Skin of body (tissue), 2 donors: ENCODE measurements around a stretch of chr1.

- RAMPAGE, long total RNA: no peak
Observed at GRCh38 chr1:162632665-162633078, 408 bp downstream of the DDR2 start.

DNA sequence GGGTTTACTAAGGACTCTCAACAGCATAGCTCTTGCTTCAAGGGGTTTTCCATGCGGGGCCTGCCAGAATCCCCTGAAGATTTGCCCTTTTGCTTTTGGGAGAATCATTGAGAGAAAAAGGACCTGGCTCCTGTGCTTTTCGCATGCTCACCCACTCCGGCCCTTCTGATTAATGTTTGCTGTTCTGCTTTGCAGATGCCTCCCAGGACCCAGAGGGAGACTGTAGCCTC is 72.5 kb downstream of the DDR2 start:
- RAMPAGE, long total RNA: no peak

GRCh38 chr1:164321187-164321726 is 237.7 kb upstream of the PBX1 start:
- RAMPAGE, long total RNA: no peak

DNA sequence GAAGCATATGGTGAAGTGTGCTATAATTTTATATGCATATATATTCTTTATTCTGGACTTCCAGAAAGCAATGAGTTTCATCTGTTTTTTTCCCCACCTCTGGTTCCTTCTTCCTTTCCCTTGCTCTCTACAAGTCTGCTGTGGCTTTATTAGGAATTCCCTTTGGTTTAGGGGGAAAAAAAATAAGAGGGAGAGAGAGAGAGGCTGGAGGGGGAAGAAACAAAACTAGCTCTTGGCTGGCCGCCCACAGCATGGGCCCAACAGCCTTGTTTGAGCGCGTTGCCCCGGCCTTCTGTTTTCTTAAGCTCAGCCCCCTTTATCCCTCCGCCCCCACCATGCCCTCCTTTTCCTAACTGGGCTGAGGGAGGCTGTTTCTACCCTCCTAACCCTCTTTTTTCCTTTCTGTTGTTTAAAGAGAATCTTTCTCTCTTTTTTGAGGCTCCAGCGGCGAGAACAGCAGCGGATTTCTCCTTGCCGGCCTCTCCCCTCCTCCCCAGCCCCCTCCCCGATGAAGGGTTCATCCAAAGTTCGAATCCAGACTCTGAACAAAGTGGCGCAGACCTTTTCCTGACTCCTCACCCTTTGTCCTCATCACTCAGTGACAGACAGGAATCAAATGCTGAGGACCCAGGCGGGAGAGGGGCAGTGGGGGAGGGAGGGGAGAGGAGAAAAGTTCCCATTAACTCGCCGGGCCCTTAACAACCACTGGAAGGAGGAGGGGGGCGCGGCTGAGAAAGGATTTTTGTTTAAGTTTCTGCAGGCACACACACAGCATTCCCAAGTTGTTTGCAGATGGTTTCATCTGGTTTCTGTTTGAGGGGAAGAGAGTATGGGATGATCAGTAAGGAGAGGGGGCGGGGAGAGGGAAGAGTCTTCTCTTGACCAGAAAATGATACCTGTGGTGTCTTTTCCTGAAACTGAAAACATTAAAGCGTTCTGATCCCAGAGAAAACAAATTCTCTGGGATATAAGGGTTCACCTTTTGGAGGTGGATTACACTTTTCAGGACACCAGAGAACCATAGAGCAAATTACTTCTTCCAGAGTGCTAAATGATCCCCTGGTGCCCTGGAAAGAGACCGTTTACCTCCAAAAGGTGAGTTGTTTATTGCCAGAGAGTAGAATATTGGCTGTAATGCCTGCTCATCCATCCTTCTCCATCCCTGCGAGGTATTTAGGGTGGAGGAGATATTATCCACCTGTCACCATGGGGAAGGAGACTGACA is 29.9 kb downstream of the PBX1 start:
- RAMPAGE, long total RNA: no peak

GRCh38 chr1:164590020-164591130 is 31.4 kb downstream of the PBX1 start:
- RAMPAGE, long total RNA: no peak

DNA sequence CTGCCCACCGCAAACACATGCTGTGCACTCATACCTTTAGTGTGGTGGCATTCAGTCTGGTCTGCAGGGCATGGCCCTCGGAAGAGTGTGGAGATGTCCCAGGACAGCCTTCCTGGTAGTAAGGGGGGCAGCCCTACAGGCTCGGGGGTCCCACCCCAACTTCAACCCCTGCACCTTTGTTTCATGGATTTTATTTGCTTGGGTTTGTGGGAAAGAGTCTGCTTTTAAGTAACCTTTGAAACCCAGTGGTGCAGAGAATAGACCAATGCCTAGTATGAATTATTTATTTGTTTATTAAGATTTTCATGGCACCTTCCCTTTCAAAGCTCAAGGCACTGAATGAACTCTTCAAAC is 87.9 kb downstream of the PBX1 start:
- RAMPAGE, long total RNA: no peak

DNA sequence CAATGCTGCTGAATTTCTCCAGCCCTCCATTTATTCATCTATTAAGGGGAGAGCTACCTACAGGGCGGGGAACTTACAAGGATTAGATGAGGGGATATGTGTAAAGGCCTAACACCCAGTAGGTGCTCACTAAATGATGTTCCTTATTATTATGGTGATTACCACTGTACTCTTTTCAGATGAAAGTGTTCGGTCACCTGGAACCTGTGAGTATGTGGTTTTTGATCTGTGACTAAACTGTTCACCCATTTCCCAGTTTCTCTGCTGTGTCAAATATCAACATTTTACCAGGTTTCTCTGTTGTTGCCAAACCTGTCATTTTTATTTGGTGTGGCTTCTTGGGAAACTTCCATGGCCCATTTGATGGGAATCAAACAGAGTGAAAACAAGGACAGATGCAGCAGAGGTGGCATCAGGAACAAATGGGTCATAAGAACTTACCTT is 127.1 kb downstream of the PBX1 start:
- RAMPAGE, long total RNA: no peak

GRCh38 chr1:164792390-164792855 is 233.4 kb downstream of the PBX1 start:
- RAMPAGE, long total RNA: no peak

DNA sequence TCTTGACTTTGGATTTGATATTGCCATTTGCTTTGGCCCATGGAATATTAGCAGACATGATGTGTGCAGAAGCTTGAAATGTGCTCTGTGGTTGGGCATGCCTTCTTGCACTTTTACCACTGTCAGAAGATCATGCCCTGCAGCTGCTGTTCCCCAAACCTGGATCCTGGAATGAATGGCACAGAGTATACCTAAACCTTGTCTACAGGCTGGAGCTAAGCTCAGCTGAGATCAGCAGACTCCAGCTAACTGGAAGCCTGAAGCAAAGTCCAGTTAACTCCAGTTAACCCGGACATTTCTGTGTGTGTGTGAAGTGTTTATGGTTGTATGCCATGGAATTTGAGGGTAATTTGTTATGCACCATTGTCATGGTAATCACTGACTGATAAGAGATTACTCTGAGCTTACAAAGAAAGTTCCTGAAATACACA is 107.6 kb downstream of the LMX1A start:
- RAMPAGE, long total RNA: no peak

DNA sequence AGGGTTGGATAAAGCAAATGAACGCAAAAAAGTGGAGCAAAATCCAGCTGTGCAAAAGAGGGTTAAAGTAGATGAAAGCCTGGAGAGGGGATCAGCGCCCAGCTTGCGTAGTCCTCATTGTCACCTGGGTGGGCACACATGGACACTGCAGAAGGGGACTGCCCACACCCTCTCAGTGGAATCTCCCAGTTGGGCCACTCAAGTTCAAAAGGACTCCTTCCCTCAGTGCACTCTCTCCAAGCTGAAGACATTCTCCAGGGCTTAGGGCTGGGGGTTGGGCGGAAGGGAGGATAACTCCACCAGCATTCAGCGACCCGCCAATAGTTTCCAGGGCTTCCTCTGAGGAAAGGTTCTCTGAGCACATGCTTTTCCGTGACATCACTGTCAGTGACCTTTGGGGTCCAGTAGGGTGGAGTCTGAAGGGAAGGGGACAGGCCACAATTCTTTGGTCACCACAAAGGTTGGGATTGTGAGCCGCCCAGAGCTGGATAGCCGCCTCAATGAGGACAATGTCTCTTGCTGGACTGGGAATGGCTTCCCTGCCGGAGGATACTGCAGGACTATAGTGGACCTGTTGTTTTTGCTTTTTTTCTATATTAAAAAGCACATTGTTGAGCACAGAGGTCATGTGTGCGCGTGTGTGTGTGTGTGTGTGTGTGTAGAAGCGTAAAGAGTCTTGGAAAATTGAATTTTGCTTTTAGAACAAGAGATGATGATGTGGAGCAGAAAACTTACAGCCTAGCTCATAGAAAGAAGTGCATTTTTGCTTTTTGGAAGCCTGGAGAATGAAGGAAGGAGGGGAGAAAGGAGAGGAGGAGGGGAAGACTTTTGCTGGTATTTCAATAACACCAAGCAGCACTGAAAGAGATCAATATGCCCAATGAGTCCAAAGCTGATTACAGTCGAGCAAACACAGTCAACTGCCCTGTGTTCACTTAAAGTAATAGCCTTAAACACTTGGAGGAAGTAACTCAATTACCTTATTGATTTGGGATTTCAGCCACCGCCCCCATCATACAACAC is 22.9 kb upstream of the RXRG start:
- RAMPAGE, long total RNA: no peak

GRCh38 chr1:165527434-165527961 is 16.3 kb upstream of the LRRC52 start:
- RAMPAGE, long total RNA: no peak

- RAMPAGE, long total RNA: no peak
Observed at GRCh38 chr1:165637370-165637924, 6.4 kb downstream of the MGST3 start.

DNA sequence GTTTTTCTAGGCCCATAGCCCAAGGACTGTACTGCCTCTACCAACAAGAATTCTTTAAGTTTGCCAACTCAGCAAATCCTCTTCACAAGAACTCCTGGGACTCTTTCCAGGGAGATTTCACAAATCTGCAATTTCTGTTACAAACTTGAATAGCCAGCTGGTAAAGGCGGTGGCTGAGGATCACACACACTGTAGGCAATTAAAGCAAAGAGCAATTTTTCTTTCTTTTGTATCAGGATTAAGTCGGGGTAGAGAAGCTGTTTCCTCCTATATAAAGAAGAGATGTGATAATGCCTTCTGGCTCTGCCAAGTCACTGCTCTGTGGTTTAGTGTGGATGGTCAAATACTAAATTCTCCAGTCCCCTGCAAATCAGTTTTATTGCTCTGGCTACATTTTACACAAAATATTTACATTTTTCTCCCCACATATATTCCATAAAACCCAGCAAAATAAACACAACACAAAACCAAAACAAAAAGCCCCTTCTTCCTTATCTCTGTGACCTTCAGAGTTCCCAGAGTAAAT is 1.6 kb downstream of the ALDH9A1 start:
- RAMPAGE, long total RNA: no peak

GRCh38 chr1:165858295-165858904 is 31.0 kb downstream of the UCK2 start:
- RAMPAGE, long total RNA: no peak

DNA sequence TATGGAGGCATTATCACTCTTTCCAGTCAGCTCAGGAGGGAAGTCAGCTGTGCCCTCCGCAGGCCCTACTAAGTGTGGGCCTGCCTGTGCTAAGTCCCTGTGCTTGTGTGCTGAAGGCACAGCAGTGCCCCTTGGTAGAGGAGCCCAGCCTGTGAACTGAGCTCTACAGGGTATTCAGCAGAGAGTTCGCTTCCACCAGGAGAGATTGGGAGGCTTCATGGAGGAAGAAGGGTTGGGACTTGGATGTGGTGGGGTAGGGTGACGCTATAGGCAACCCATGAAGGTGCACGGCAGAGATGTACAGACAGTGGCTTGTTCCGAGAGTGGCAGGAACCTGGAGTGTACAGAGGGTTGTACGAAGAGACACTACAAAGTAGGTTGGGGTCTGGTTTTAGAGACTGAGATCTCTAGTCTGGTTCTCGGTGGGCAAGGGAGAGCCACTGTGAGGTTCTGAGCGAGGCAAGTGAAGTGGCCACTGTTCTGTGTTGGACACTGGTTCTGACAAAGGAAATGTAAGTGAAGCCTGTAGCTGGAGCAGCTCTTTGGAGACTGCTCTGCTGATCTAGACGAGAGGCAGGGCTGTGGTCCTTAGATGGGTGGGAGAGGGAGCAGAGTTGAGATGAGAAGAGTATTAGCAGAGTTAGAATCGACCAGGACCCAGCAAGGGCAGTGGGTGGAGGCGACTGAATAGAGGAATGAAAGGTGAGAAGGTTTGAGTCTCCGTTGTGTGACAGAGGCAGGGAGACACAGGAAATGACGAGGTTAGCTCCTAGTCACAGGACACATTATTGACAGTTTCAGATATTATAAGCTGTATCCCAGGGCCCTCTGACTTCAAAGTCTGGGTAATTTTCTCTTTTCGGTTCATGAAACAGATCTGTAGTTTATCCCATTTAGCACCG is 69.6 kb downstream of the UCK2 start:
- RAMPAGE, long total RNA: no peak

- RAMPAGE, long total RNA: no peak
Observed at GRCh38 chr1:166843240-166844152, 4.2 kb downstream of the POGK start.

- RAMPAGE, long total RNA: no peak
Observed at GRCh38 chr1:166925628-166926362, 49.5 kb downstream of the ILDR2 start.

- RAMPAGE, long total RNA: no peak
Observed at GRCh38 chr1:167083290-167083904, 6.8 kb downstream of the GPA33 start.

DNA sequence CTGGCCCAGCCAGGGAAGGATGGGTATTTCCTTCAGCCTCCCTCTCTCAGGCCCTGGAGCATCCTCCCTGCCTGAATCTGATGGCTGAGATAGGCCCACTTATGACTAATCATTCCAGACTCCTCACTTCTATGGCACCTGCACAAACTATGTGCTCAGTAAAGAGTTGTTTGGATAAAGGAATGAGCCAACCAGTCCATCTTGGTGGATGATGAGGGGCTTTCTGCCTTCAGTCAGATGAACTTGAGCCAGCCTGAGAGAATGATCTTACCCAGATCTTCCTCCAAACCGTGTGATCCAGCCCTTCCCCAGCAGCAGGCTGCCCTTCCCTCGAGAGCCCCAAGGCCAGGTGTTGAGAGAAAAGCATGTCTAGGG is 1.3 kb downstream of the GPA33 start:
- RAMPAGE, long total RNA: no peak

DNA sequence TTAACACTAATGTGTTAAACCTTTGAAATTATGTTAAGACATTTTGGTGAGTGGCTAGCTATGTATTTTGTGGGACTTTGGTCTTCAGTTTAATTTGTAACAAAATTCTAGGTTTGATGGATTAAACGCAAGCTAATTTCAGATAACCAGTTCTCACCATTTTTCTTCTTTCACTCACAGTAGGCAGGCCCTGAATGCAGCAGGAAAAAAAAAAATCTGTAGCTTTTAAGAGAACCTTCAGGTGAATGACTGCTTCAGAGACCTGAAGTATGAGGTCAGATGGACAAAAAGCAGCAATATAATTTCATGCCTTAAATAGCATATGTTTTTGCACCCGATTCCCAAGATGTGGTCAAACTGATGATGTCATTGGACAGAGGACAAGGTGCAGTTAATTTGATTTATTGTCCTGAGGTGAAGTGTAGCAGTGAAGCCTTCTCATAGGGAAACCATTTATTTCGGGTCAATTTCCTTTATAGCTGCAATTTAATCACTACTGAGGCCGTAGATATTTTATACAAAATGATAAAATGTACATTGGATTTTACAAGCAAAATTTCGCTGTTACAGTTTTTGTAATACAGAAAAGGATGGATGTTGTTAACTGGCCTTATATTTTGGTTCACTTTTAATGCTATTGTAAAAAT is 3.0 kb downstream of the POU2F1 start:
- RAMPAGE, long total RNA: no peak